HEK293 (cell line): ENCODE results near the gene FSCN3.

- PRO-cap: no peak
- RRBS, 2 experiments: no CpG with 5 or more reads among the region's 7 CpGs
Observed at GRCh38 chr7:121530030-121530737, 134.1 kb upstream of the FAM3C start.

GRCh38 chr7:122284261-122284586 is 20.3 kb downstream of the FEZF1 start:
- PRO-cap: no peak
- RRBS, 2 experiments: no CpG with 5 or more reads among the region's 10 CpGs

- PRO-cap: no peak
- RRBS, 2 experiments: no CpG with 5 or more reads among the region's 1 CpG
Observed at GRCh38 chr7:122828662-122829339, 57.5 kb downstream of the CADPS2 start.

- PRO-cap: unidirectional peak, minus-strand start at chr7:123431395
- RRBS, 2 experiments: no CpG with 5 or more reads among the region's 3 CpGs
Observed at GRCh38 chr7:123431307-123431598, 103.1 kb downstream of the IQUB start.

DNA sequence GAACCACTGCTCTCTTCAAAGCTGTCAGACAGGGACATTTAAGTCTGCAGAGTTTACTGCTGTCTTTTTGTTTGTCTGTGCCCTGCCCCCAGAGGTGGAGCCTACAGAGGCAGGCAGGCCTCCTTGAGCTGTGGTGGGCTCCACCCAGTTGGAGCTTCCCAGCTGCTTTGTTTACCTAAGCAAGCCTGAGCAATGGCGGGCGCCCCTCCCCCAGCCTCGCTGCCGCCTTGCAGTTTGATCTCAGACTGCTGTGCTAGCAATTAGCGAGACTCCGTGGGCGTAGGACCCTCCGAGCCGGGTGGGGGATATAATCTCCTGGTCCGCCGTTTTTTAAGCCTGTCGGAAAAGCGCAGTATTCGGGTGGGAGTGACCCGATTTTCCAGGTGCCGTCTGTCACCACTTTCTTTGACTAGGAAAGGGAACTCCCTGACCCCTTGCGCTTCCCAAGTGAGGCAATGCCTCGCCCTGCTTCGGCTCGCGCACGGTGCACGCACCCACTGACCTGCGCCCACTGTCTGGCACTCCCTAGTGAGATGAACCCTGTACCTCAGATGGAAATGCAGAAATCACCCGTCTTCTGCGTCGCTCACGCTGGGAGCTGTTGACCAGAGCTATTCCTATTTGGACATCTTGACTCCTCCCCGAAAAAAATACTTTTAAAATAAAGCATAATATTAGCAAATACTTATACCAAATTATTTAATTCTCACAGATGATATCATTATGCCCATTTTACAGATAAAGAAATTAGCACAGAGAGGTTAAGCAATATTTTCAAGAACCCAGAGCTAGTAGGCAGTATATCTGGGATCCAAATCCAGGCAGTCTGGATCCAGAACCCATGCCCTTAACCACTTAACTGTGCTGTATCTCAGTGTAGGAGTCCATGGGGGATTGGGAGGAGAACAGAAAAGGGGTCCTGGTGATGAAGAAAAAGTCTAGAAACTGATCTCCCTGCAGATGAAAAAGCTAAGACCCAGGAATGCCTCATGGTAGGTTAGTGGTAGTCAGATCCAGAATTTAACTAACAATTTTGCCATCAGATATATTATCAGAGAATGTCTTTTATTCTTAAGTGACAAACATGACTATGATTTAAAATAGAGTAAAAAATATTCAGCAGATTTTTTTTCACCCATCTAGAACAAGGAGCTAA is 6.3 kb downstream of the IQUB start:
- PRO-cap: unidirectional peak, plus-strand start at position 266 of the sequence; unidirectional peak, minus-strand start at position 623 of the sequence
- RRBS, 2 experiments: no CpG with 5 or more reads among the region's 29 CpGs

- PRO-cap: no peak
- RRBS, 2 experiments: no CpG with 5 or more reads among the region's 4 CpGs
Observed at GRCh38 chr7:123609135-123609830, 7.7 kb downstream of the ASB15 start.

DNA sequence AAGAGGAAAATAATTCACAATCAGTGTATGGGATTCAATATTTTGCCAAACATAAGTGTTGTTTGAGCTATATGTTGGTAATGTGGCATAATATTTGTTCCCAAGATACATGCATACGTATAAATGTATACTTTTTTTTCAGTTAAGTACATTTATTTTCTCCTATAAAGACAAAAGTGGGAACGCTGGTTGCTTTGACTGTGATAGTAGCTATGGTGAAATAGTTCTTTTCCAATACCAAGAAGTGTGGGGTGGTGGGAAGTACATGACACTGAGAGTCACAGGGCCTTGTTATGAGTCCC is 764 bp downstream of the LMOD2 start:
- PRO-cap: no peak
- RRBS, 2 experiments: no CpG with 5 or more reads among the region's 2 CpGs

DNA sequence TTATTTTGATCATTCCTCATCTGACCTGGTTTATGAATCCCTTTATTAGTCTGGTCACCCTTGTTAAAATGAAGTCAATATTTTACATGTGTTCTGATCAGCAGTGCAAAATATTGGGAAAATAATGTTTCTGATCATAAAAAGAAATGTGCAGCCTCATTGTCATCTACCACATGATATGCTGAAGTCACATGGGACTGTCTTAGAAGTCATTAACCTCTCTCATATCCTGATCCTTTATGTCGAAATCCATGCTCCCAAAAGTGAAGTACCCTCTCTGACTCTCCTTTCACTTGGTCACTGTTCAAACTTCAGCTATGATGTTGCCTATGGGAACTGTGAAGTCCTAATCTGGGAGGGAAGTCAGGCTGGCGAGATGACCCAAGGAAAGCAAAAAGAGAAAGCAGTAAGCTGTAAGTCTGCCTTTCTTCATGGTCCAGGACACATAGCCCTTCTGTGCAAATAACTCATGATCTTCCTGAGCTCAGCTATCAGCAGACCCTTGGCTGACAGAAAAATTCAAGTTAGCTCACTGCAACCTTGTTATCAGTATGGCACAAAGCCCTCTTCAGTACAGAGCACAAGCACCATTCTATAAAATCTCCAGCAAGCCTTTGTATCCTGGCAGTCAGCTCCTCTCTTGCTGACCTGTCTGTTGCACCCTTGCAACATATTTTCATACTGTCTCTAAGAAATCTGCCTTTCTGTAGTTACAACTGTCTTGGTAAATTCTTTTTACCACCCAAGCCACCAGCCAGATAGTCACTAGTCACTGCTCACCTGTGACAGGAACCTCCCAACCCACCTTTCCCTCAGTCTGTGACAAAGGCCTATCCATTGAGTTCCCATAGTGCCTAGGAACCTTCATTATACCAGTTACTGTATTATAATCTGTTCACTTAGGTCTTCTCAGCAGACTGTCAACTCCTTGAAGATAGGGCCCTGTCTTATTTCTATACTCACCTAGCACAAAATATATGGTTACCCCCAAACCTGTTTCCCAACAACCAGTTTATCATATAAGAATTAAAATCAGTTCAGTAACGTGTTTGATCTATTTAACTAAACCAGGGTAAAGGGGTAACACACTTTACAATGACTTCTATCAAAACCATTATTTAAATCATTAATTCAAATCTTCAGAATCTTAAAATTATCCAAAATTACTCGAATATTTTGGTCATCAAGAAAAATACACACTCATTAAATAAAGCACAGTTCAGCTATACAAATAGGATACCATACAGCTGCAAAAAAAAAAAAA is 29.3 kb downstream of the WASL start:
- PRO-cap: no peak
- RRBS, 2 experiments: no CpG with 5 or more reads among the region's 4 CpGs

DNA sequence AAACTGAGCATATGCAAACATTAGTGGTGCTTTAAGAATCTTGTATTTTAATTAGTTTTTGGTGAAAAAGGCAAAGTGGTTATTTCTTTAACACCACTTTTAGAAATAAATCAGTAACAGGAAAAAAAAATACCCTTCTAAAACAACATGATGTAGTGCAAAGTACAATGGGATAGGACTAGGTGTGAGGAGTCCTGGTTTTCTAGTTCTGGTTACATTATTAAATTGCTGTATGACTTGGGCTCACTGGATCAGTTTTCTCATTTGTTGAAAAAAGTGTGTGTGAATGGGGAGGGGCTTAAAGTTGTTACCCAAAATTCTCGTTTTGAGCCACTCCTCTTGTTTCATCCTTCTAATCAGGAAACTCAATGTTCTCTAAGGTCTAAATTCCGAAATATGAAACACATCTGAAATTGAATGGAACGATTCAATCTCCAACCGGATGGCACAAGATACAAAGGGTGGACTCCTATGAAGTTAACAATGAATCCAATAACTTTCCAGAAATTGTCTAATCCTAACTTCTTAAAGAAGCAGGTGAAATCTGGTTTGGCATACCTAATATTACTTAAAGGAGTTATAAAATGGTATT is 1.7 kb downstream of the WASL start:
- PRO-cap: no peak
- RRBS, 2 experiments: no CpG with 5 or more reads among the region's 4 CpGs

DNA sequence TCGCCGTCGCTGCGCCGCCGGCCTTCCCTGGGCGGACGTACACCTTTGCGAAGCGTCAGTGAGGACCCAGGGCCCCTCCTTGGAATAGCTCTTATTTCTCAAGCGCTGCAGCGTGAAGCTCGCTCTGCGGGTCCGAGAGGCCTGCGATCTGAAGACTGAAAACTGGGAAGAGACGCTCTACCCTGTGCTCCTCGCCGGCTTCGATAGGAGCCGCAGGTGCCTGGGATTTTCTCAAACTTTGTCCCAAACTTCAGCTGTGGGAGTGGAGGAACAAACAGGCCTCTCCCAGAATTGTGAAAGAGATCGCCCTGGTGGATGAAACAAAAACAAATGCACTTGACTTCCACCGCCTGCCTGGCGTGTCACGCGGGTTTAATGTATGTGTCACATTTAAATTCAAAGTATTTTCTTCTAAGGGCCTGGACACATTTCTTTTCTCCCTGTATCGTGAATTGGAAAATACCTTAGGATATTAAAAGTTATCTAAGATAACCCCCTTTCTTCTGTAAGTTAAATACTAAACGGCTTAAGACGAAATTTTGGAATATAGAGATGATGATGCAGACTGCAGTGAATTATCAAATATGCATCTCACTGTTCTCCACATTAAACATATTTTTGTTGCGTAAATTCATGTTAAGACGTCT is 677 bp upstream of the WASL start:
- PRO-cap: bidirectional peak, plus-strand start at position 94 of the sequence, minus-strand start at position 86 of the sequence
- RRBS, 2 experiments: no CpG with 5 or more reads among the region's 31 CpGs

- PRO-cap: no peak
- RRBS, 2 experiments: no CpG with 5 or more reads among the region's 25 CpGs
Observed at GRCh38 chr7:123763134-123763462, 14.3 kb upstream of the WASL start.

- PRO-cap: no peak
- RRBS, 2 experiments: no CpG with 5 or more reads among the region's 7 CpGs
Observed at GRCh38 chr7:123845713-123847222, 1.3 kb downstream of the HYAL4 start.

DNA sequence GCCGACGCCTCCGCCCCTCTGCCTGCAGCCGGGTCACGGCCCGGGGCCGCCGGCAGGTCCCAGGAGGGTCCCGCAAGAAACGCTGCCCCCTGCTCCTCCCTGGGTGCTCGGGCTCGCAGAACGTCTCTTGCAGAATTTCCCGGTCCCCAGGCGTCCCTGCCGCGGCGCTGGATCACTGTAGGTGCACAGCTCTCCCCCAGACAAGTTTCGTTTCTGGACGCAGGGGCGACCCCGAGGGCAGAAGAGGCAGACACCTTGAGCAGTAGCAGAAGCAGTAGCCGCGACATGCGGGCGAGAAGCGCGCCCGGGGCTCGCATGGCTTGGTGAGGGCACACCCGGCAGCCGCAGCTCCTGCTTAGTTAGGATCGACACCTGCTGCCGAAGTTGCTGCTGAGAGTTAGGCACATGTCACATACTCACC is 922 bp downstream of the GPR37 start:
- PRO-cap: no peak
- RRBS, 2 experiments: 4 to 11% methylated on average over 10 of the region's 34 CpGs

DNA sequence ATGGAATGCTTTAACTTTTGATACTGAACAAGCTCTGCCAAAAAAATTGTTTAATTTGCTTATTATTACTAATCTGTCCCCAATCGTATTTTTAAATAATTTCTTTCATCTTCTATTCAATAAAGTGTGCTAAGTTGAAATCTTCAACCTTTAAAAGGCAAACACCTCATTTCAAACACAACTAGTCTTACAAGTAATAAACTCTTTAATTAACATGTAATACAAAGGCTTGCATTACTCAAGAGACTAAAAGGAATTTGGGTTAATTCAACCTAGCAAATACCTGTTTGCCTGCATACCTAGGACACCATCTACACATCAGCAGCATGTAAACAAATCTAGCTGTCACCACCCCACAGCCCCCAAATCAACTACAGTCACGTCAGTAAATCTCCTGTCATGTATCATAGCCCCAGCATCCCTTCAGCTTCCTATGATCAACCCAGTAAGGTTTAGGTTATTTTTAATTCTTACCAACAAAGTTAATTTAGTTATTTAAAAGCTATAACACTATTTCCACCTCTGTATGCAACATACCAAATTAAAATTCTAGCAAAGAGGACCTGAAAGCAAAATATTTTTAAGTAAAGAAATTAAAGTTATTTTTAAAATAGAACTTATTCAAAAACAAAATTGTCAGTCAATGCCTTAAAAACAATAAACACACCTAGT is 33.5 kb downstream of the ZNF800 start:
- PRO-cap: no peak
- RRBS, 2 experiments: no CpG with 5 or more reads among the region's 2 CpGs

DNA sequence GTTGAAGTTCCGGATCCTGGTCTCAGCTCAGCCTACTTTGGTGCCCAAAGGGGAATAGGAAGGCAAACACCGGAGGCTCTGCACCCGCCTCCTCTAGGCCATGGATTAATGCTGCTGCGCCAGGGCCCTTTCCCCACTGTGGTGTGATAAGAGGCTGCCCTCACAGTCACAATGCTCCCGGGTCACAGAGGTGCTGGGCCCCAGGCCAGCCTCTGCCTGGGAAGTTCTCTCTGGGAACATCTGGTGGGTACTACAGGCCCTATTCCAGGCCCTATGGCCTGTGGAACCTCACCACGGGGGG is at the start of gene FSCN3:
TSS of gene FSCN3 (plus strand) at position 227 of the 301 bp plus-strand sequence.
- PRO-cap: no peak
- RRBS, 2 experiments: 83 to 90% methylated on average over 2 to 4 of the region's 6 CpGs

- PRO-cap: no peak
- RRBS, 2 experiments: no CpG with 5 or more reads among the region's 10 CpGs
Observed at GRCh38 chr7:127976577-127977304, 54.5 kb downstream of the LRRC4 start.

- PRO-cap: no peak
- RRBS, 2 experiments: no CpG with 5 or more reads among the region's 2 CpGs
Observed at GRCh38 chr7:127986117-127986963, 44.9 kb downstream of the LRRC4 start.

GRCh38 chr7:128028251-128028773 is 2.9 kb downstream of the LRRC4 start:
- PRO-cap: no peak
- RRBS, 2 experiments: no CpG with 5 or more reads among the region's 1 CpG

DNA sequence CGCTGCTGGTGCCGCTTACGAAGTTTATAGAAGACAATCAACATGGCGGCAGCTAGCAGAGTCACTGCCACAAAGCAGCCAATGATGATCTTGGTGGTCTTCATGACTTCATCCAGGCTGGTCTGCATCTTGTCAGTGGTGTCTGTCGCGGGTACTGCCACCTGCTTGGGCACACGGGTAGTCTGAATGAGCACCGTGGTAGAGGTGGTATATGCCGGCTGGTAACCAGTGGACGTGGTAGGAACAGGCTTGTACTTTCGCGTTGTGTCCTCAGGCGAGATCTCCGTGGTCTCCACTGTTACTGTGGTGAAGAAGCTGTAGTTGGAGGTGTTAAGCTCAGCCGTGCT is 2.3 kb downstream of the LRRC4 start:
- PRO-cap: no peak
- RRBS, 2 experiments: no CpG with 5 or more reads among the region's 15 CpGs

- PRO-cap: bidirectional peak, plus-strand start at chr7:128135882, minus-strand start at chr7:128135834; bidirectional peak, plus-strand start at chr7:128136368, minus-strand start at chr7:128136315; unidirectional peak, minus-strand start at chr7:128136491
- RRBS, 2 experiments: 7 to 12% methylated on average over 5 to 13 of the region's 89 CpGs
Observed at GRCh38 chr7:128135581-128136774, 104.7 kb upstream of the LRRC4 start.